AG08470 (cell line): ENCODE data around the genes GFOD1 and SIRT5.

DNA sequence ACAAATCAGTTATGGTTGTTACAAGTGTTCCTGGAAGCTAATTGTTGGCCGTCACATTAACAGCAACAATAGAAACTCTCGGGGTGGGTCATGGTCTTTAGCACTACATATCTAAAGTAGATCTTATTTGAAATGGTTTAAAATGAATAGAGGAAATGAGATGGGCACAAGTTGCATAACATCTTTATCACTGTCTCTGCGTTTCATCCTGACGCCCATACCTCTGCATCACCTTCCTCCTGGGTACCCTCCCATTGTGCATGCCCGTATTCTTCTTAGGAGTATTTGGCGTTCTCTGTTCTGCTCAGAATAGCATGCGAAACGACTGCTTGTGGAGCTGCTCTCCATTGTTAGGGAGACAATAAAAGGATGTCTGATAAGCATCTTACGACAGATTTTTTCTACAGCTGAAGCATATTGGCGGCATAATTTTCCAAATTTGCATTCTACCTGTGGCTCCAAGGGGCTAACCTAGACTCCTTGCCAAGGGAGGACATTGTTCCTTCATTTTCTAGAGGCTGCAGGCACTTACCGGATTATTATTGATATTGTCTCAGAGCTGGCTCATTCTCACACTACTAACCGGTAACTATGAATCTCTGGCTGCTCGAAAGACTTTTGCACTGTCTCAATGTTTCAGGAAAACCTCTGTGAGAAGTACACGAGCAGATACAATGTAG is 118.6 kb downstream of the EDN1 start:
- RRBS: no CpG with 5 or more reads among the region's 14 CpGs

GRCh38 chr6:13355232-13355760 is 27.0 kb upstream of the TBC1D7 start:
- RRBS: no CpG with 5 or more reads among the region's 3 CpGs

- RRBS: no CpG with 5 or more reads among the region's 7 CpGs
Measured at GRCh38 chr6:13398532-13398908, 70.2 kb upstream of the TBC1D7 start.

GRCh38 chr6:13425512-13425855 is 61.9 kb downstream of the GFOD1 start:
- RRBS: no CpG with 5 or more reads among the region's 1 CpG

DNA sequence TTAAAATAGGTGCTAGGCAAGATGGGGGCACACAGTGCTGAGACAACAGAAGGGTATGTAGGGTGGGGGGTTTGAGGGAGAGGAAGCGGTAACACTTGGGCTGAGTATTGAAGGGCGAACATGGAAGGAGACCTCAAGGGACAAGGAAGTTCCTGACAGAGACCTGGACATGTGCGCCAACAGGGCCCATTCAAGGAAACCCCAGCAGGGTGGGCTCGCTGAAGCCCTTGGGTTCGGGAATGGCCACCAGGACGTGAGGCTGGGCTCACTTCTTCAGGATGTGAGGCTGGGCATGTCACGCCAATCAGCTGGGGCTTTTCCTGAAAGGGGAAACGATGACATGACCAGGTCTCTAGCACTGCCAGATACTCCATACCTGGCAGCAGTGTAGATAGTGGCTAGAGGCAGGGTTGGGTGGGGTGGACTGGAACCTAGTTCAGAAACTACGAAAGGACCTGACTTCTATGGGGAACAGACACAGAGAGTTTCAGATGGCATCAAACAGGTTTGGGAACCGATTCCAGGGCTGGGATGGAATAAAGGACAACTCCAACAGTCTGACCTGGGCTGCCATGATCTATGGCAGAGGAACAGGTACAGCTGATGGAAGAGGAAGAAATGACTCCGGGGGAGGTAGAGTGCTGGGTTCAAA is 4.1 kb downstream of the GFOD1 start:
- RRBS: no CpG with 5 or more reads among the region's 11 CpGs

- RRBS: 1% methylated on average over 48 of the region's 106 CpGs
Measured at GRCh38 chr6:13487197-13488109, at the start of gene GFOD1. GFOD1 (minus strand) TSS chr6:13487600.

DNA sequence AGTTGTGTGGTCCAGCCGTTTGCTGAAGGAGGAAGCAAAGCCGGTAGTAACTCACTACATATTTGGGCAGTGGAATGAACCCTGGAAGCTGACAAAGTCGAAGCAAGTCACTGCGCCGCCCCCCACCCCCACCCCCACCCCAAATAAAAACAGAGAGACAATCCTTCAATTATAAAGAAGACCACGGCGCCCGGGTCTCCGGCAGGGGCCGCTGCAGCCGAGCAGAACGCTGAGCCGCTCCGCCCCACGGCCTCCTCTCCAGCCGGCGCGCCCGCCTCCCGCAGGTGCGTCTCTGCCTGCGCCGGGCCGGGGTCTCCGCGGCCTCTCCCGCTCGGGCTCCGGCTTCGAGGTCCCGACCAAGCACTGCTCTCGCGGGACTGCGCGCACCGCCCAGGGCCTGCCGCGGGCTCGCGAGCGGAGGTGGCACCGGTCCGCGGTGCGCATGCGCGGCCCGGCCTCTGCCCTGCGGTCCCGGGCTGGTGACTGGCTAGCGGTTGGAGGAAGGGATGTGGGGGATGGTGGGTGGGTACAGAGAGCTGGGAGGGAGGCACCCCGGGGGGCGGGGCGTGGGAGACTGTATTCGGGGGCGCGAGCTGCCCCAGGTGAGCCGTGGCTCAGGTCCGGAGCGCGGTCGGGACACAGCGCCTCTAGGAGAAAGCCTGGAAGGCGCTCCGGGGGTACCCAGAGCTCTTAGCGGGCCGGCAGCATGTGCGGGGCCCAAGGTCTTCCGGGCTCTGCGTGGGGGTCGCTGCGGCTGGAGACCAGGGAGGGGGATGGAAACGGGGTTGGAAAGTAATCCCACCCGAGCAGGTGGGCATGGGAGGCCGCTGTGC is at the start of gene SIRT5:
SIRT5 (plus strand) TSS at position 579 of the 833 bp plus-strand sequence.
- RRBS: 2% methylated on average over 42 of the region's 75 CpGs

DNA sequence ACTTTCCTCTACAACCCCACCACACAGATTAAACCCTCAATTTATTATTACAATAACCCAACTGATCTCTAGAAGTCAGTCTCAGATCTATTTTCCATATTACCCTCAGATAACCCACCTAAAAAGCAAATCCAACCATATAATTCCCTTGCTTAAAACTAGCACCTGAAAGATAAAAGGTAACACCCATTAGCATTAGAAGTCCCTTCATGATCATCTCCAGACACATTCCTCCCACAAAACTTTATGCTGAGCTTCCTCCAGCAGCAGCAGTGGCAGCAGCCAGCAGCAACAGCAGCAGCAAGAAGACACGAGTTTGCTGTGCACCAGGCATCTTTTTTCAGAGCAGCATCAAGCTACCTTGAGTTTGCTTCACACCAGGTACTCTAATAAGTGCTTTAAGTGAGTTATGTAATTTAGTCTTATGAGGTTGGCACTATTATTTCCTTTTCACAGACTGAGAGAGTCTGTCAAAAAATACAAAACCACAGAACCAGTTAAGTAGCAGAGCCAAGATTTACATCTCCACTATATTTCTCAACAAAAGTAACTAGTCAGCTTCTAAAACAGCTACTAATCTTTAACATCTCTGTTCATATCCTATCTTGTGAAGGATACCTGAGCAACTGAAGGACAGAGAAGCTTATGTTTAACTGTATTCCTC is 23.8 kb downstream of the RANBP9 start:
- RRBS: no CpG with 5 or more reads among the region's 1 CpG

GRCh38 chr6:14138904-14139309 is 21.3 kb downstream of the CD83 start:
- RRBS: no CpG with 5 or more reads among the region's 7 CpGs

GRCh38 chr6:14734461-14735523 is 511.1 kb upstream of the JARID2 start:
- RRBS: no CpG with 5 or more reads among the region's 5 CpGs

DNA sequence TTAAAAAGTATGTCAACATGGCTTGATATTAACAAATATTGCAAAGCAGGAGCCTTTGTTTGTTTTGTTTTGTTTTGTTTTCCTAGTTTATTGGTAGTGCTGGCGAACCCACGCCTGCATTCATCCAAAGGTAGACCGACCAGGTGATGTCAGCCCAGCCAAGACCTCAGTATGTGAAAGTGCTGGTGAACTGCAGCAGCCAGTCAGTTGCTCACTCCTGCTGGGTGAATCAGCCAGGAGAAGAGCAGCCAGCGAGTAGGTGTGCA is 487.2 kb upstream of the JARID2 start:
- RRBS: no CpG with 5 or more reads among the region's 4 CpGs

DNA sequence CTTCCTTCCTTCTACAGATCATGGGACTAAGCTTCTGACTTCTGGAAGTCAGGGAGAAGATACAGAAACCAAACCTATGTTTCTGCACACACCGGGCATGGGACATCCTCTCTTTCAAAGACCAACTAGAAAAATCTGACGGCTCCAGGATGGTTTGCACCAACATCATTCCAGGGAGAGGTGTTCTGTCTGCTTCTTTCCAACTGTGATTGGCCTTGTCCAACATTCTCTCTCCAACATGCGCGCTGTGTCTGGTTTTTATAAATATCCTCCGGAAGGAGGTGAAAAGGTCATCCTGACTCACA is 475.5 kb upstream of the JARID2 start:
- RRBS: no CpG with 5 or more reads among the region's 5 CpGs

DNA sequence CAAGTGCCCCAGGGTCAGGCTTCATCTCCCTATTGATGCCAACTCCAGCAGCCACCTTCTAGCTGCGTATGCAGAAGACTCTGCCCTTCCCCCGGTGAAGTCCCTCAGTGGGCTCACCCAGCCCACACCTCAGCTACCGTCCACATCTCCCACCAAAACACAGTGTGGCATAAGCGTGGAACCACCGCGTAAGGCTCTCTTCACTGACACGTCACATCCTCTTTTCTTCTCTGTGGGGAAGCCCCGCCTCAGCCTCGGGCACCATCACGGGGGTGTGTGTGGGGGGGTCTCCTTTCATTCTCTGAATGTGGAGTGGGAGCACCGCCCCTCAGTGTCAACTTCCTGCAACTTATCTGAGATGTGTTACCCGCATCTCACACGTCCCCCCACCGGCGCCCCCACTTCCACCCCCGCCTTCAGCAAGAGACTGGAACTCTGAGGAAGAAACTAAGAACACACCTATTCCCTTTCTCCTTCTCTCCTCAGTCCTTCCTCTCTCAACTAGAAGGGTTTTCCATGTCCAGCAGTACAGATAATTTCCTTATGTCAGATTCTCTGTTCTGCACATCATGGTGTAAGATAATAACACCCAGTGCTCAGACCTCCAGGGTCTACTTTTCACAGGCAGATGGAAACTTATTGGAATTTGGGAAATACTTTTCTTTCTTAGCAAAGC is 388.3 kb upstream of the JARID2 start:
- RRBS: no CpG with 5 or more reads among the region's 16 CpGs

GRCh38 chr6:15148140-15148814 is 97.6 kb upstream of the JARID2 start:
- RRBS: no CpG with 5 or more reads among the region's 8 CpGs

DNA sequence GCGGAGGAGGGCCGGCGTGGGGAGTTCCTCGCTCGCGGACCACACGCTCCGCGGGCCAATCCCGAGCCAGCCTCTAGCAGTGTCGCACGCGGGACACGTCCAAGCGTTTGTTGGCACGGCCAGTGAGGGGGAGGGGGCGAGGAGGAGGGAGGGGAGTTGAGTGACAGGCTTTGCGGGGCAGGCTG is 714 bp upstream of the JARID2 start:
- RRBS: no CpG with 5 or more reads among the region's 18 CpGs

DNA sequence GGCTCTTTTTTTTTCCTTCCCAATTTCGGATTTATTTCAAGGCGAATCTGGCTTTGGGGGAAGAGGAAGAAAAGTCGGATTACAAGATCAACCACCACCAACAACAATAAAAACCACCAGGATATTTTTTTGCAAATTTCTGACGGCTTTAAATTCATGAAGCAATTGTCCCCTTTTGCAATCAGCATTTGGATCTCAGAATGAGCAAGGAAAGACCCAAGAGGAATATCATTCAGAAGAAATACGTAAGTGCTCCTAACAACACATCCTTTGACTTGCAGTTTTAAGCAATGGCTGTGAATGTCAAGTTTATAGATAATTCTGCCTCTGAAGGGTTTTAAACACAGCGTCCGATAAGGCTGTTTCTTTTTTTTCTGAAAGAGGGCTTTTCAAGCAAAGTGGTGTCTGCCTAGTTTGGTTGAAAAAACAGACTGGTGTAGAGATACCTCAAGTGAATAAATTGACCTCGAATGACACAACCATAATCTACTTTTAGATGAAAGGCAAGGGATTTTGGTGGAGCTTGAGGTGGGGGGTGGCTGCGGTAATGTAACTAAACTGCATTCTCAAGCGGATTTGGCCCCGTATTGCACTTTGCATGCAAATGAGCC is 576 bp downstream of the JARID2 start:
- RRBS: no CpG with 5 or more reads among the region's 11 CpGs

DNA sequence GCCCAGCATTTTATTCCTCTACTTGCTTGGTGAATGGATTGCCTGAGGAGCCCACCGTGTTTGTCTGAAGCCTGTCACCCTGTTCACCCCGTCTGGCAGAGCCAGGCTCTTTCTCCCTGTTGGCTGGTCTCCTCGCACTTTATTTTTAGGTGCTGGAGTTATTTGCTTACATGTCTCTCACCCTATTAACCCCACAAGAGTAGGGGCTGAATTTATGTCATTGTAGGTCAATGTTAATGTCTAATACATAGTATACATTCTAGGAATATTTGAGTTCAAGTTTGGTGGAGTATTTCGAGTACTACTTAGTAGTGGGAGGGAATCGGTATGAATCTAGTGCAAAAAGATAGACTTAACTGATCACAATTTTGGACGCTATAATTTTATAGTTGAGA is 10.7 kb downstream of the JARID2 start:
- RRBS: no CpG with 5 or more reads among the region's 6 CpGs

- RRBS: no CpG with 5 or more reads among the region's 5 CpGs
Measured at GRCh38 chr6:15268977-15269523, 23.2 kb downstream of the JARID2 start.

DNA sequence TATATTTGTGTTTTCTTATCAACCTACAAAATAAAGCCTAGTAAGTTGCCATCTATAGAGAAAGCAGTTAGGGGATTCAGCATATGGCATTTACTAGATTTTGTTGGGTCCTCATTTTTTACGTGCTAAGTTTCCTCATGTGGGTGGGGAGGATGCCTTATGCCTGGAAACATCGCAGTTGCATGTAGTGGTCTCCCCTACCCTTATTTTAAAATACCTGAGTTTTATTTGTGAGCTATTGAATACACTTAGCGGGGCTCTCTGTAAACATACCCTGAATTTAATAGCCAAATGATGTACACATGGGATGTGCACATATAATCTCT is 27.1 kb downstream of the JARID2 start:
- RRBS: no CpG with 5 or more reads among the region's 3 CpGs

DNA sequence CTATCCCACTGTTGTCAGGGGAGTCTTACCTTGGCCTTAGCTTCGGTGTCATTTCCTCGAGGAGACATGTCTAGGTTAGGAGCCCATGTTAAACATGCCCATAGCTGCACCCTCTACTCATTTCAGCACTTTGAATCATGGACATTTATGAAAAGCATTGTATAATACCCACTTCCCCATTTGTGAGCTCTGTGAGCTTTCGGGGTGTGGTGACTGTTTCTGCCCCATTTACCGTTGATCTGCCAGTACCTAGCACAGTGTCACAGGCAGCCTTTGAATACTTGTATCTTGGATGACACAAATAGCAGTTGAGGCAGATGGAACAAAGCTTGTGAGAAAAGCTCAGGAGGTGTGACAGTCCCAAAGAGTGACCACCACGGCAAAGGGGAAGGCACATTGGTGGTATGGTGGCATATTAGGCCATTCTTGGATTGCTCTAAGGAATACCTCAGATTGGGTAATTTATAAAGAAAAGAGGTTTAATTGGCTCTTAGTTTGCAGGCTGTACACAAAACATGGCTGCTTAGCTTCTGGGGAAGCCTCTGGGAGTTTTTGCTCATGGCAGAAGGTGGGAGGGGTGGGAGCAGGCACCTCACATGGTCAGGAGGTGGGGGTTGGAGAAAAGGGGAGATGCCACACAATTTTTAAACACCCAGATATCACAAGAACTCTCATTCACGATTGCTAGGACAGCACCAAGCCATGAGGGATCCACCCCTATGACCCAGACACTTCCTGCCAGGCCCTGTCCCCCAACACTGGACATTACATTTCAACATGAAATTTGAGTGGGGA is 42.0 kb downstream of the JARID2 start:
- RRBS: no CpG with 5 or more reads among the region's 6 CpGs